Melanocyte of skin (primary cell): ENCODE measurements around the gene MDFIC2.

DNA sequence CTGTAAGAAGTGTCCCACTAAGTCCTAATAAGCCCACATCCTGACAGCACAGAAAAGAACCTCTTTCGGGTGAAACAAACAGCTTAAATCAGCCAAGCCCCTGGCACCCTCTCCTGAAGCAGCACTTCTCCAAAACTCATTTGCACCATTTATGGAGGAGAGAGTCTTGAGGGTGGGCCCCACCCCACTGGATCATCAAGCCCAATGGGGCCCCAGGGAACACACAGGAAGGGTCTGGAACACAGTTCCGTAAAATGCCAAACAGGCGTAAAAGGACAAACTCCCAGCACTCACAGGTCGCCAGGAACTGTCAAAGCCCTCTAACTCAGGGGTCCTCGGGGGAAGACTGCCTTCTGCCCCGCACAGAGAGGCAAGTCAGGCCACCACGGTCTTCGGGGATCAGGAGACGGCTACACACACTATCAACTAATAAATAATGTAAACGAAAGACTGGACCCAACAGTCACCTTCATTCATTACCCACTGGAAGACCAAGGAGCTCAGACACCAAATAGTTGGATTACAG is 1.5 kb downstream of the LRIG1 start:
- CAGE, long polyA plus RNA, 2 experiments: no peak in any of the 2 experiments

- CAGE, long polyA plus RNA, 2 experiments: no peak in any of the 2 experiments
These were observed 45.5 kb upstream of the LRIG1 start for GRCh38 chr3:66546305-66546746.

DNA sequence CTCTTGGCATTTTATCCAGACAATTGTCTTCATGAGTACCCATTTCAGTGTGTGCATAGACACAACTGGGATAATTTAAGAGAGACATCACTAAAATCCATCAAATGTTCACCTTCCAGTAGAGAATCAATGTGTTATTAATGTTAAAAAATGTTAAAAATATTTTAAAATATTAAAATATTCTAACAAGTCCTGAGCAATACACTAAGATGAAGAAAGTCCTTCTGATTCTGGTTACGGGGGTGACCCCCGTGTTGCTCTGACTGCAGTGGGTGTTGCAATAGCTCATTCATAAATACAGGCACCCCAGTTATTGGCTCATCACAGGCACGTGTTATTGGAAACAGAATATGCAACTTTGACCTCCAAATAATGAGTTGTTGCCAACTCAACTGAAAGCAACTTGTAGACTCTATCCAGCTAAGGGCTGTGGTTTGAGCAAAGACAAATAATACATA is 87.3 kb upstream of the LRIG1 start:
- CAGE, long polyA plus RNA, 2 experiments: no peak in any of the 2 experiments

DNA sequence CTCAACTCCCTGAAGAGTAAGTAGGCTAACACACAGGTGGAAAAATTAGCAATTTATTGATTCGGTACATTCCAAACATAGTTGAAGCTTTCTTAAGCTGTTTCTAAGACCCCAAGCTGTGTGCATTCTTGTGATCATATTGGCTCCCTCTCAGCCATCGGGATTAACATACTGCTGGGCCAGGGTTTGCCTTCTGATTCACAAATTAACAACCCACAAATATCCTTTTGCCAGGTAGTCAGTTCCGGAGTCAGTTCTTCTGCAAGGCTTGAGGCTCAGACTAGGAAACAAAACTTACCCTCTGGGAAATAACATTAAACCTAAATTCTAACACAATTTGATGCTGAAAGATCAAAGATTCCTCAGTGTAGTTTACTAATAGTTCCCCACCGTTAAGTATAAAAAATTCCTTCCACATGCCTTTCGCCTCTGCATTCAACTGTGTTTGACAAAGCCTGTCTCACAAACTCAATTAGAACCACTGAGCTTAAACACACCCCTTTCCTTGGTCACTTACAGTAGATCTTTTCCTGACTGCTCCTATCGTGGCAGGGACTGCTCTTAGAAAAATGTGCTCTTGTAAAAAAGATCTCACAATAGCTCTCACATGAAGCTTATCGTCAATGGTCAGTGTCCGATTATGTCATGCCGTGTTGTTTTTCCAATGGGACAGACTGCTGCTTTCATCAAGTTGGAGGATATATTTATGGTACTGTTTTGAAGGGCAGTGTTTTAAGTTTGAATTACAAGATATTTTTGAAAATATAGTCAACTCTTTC is 9.0 kb upstream of the KBTBD8 start:
- CAGE, long polyA plus RNA, 2 experiments: no peak in any of the 2 experiments

GRCh38 chr3:67391896-67392616 is 262.4 kb downstream of the SUCLG2 start:
- CAGE, long polyA plus RNA, 2 experiments: no peak in any of the 2 experiments

- CAGE, long polyA plus RNA, 2 experiments: no peak in any of the 2 experiments
These were observed 3.9 kb downstream of the TAFA1 start for GRCh38 chr3:68007881-68008439.

GRCh38 chr3:69058504-69058937 is 6.4 kb upstream of the TMF1 start:
- CAGE, long polyA plus RNA, 2 experiments: no peak in any of the 2 experiments

DNA sequence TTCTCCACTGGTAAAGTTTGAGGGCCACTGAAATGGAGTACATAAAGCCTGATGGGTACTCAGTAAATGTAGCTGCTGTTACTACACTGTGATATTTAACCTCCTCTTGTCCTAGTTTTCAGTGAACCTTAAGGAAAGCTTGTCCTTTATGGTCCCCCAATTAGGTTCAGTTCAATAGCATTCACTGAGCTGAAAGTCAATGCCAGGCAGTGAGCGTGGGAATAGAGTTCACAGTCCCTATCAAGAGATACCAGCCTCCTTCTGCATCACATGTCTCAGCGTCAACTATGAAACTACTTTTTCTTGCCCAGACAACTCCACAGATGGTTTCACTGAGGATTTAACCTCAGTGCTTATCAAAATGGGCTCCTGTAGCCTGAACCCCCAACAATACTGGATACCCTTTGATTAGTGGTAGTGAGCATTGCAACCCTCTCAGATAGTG is 1.3 kb upstream of the UBA3 start:
- CAGE, long polyA plus RNA, 2 experiments: no peak in any of the 2 experiments

DNA sequence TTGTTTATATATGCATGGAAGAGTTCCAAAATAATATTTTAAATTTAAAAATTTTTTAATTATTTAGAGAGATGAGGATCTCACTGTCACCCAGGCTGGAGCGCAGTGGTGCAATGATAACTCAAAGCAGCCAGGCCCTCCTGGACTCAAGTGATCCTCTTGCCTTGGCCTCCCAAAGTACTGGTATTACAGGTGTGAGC is 11.0 kb downstream of the LMOD3 start:
- CAGE, long polyA plus RNA, 2 experiments: no peak in any of the 2 experiments

DNA sequence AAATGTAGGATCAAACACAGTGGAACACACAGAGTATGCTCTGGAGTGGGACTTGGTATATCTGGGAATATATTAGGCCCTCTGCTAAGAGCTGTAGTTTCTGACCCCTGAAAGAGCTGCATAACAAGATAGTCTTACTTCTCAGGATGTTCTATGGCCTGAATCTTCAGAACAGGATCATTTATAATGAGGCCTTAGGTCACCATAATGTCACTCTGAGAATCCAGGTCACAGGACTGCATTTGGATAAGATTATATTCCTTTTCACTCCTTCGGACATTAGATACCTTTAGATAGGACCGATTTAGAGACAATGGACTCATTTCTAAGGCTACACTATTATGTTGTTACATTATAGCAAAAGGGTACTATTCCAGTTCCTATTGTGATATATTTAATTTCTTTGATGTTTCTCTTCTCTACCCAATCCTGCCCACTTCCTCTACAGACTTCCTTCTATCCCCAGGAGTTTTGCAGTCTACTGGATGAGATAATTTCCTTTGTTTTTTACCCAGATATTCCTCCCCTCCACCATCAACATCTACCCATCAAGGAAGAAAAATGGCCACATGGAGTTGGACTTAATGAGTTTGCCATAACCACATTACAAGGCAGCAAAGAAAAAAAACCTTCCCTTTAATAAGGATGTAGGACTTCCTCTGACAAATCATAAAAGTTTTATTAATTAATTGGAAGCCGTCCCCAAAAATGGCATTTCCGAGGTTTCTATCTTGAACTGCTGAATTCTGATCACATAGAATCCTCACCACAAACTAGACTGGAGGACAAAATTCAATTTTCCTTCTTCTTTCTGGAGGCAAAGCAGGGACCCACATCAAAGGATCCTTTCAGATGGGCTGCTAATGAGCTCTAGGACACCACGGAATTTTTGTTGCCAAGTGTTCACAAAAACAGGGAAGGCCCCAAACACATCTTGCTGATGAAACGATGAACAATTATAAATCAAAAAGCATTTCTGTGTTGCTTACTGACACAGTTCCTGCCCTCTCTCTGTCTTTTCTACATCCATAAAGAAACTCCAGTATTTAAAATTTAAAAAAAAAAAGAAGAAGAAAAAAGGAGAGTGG is 33.5 kb downstream of the FRMD4B start:
- CAGE, long polyA plus RNA, 2 experiments: no peak in any of the 2 experiments

GRCh38 chr3:69762439-69762969 is 23.2 kb downstream of the MITF start:
- CAGE, long polyA plus RNA, 2 experiments: no peak in any of the 2 experiments

- CAGE, long polyA plus RNA, 2 experiments: no peak in any of the 2 experiments
These were observed 244.4 kb downstream of the MDFIC2 start for GRCh38 chr3:70067925-70068551.

DNA sequence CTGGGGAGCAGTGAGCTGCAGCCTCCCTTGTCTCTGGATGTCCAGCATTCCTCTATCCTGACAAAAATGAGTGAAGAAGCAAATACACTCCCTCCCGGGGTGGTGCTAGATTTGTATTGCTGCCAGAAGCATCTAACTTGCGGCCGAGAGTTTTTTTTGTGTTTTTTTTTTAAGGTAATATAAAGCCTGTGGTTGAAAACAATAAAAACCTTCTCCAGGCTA is at the start of gene MDFIC2:
MDFIC2 (minus strand) TSS at position 54 of the 222 bp plus-strand sequence.
- CAGE, long polyA plus RNA, 2 experiments: no peak in any of the 2 experiments

DNA sequence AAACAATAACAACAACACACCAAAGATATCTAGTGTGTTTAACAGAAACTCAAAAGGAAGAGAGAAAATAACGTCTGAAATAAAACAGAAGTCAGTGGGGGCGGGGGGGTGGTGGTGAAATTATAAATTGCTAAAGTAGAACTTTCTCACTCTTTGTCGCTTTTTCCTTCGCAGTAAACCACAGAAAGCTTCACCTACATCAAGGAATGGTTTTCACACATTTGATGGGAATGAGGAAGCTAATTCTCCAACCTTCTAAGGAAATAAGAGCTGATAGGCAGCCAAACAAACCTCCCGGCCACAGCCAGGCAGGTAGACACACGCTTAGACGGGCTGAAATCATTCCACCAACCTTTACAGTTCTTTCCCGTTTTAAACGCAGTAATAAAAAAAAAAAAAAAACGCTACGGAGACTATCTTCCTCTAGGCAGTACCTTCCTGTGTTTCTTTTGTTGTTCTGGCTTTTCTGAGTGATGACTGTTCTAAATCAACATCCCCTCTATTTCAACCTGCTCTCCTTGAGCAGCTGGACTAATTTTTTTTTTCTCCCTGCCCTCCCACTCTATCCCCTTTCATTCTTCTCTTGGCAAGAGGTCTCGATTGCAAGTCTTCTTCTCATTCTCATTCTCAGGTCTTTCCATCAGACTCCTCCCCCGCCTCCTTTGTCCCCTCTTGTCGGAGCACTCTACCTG is 390.9 kb upstream of the MDFIC2 start:
- CAGE, long polyA plus RNA, 2 experiments: no peak in any of the 2 experiments

GRCh38 chr3:70803904-70804134 is 491.4 kb upstream of the MDFIC2 start:
- CAGE, long polyA plus RNA, 2 experiments: no peak in any of the 2 experiments

DNA sequence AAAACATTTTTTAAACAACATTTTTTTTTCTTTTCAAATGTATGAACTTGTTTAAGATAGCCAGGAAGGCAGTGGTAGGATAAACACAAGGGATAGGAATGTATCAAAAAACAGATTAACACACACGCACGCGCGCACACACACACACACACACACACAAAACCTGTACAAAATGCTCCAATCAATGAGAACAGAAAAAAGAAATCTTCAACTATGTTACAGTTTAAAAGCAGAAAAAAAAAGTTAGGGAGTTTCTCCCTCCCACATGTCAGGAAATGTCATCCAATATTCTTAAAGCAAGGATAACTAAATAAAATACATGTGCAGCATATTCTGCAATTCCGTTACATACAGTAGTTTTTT is 627.8 kb downstream of the FOXP1 start:
- CAGE, long polyA plus RNA, 2 experiments: no peak in any of the 2 experiments

DNA sequence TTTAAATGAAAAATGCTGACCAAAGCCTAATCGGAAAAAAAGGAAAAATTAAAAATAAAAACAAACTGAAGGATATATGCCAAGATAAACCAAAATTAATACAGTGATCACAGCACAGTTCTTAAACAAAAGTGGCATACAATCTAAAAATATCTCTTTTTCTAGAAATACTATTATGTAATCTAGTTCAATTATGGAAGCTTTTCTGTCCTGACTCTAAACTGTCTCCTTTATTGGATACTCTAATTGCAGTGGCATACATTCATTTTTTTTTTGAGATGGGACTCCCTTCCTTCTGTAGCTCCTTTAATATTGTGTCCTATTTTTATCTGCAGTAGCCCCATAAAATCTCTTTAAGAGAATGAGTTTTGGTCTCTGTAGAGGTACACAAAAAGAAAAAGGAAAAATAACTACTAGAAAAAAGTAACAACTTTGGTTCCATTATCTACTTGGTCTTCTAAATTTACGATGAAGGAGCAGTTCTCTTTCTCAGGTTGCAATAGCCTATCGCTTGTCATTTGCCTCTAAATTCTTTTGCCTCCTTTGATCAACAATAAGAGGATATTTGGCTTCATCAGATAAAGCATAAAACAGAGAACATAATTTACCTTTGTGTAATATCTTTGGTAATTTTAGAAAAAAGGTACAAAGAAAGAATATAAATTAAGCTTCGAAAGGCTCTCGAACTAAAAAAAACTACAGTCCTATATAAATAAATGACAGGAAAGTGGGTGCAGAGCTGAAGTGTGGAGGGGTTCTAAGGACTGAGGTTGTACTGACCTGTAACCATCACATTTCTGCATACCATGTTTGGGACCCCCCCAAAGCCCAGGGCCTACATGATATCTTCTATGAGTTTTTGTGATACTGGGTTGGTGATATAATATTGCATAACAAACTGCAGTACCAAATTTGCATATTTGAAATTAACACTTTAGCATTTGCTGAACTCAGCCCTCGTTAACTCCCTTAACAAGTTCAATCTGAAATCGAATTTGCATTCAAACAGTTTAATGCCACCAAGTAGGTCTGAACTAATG is 626.3 kb downstream of the FOXP1 start:
- CAGE, long polyA plus RNA, 2 experiments: no peak in any of the 2 experiments

GRCh38 chr3:70980946-70981503 is 602.5 kb downstream of the FOXP1 start:
- CAGE, long polyA plus RNA, 2 experiments: no peak in any of the 2 experiments

GRCh38 chr3:71047996-71048299 is 535.6 kb downstream of the FOXP1 start:
- CAGE, long polyA plus RNA, 2 experiments: no peak in any of the 2 experiments

DNA sequence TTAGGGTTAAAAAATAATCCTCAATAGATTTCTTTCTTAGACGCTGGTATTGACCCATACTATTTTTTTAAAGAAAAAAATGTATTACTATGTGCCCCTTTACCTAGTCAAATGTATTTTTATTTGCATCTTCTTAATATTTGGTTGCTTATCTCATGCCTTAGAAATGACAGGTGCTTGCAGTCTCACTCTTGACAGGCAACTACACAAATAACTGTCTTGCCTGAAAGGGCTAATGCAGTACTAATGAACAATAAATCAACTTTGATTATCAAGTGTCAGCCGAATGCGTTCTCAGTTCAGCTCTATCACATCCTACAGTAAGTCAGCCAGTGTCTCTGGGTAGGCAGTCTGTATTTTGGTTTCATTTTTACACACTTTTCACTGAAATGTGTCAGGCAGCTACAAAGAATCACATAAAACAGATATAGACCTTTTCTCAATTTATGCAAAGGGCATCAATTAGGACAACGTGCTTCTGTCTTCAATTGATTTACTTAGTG is 520.7 kb downstream of the FOXP1 start:
- CAGE, long polyA plus RNA, 2 experiments: no peak in any of the 2 experiments